ENCODE measurements around a stretch of chr9.

GRCh38 chr9:128883387-128883627 lies 1.4 kb downstream of the LRRC8A start:
- RRBS, 2 experiments: no CpG with 5 or more reads among the region's 1 CpG

DNA sequence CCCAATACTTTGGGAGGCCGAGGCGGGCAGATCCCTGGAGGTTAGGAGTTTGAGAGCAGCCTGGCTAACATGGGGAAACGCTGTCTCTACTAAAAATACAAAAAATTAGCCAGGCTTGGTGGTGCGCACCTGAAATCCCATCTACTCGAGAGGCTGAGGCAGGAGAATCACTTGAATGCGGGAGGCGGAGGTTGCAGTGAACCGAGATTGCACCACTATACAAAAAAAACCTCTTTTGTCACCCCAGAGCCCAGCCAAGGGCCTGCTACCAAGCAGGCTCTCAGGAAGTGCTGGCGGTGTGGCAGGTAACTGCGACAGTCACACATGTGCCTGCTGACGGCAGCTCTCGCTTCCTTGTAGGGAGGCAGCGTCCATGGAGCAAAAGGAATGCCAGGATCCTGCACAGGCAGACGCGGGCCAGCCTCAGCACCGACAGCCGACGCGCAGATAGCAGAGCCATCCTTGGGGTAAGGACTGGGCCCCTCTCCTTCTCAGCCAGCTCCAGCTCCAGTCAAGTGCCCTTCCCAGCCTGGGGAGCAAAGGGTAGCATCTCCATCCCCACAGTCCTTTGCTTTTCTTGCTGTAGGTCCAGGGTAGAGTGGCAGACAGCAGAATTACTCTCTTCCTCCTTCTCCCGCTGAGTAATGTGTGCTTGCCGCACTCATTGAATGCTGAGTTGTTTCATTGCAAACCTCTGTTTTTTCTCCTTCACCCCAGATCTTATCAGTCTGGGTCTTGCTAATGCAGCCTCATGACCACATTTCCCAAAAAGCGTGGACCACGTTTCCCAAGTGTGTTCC lies 3.9 kb downstream of the LRRC8A start:
- RRBS, 2 experiments: no CpG with 5 or more reads among the region's 23 CpGs

GRCh38 chr9:128898585-128899321 lies 16.8 kb downstream of the LRRC8A start:
- RRBS, 2 experiments: no CpG with 5 or more reads among the region's 13 CpGs

DNA sequence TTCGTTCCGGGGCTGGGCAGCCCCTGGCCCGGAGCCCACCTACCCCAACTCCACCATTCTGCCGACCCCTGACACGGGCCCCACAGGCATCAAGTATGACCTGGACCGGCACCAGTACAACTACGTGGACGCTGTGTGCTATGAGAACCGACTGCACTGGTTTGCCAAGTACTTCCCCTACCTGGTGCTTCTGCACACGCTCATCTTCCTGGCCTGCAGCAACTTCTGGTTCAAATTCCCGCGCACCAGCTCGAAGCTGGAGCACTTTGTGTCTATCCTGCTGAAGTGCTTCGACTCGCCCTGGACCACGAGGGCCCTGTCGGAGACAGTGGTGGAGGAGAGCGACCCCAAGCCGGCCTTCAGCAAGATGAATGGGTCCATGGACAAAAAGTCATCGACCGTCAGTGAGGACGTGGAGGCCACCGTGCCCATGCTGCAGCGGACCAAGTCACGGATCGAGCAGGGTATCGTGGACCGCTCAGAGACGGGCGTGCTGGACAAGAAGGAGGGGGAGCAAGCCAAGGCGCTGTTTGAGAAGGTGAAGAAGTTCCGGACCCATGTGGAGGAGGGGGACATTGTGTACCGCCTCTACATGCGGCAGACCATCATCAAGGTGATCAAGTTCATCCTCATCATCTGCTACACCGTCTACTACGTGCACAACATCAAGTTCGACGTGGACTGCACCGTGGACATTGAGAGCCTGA lies 13.3 kb upstream of the PHYHD1 start:
- RRBS, 2 experiments: 92 to 95% methylated on average over 4 of the region's 39 CpGs

DNA sequence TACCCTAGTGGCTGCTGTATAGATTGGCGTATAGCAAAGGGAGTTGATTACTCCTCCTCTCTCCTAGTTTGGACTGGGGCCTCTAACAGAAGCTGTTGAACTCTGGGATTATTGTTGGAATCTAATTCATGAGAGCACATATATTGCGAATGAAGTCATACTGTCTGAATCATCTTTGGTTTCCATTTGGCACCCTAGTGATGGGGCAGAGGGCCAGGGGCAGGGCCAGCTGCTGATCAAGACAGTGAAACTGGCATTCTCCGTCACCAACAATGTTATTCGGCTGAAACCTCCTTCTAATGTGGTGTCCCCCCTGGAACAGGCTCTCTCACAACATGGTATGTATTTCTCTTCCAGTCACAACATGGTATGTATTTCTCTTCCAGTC lies 40.3 kb downstream of the SH3GLB2 start:
- RRBS, 2 experiments: no CpG with 5 or more reads among the region's 4 CpGs

- RRBS, 2 experiments: 83% methylated on average over 1 of the region's 10 CpGs; no CpG with 5 or more reads in 1 of the 2 experiments
Measured at GRCh38 chr9:129014525-129015052, 13.5 kb downstream of the SH3GLB2 start.

DNA sequence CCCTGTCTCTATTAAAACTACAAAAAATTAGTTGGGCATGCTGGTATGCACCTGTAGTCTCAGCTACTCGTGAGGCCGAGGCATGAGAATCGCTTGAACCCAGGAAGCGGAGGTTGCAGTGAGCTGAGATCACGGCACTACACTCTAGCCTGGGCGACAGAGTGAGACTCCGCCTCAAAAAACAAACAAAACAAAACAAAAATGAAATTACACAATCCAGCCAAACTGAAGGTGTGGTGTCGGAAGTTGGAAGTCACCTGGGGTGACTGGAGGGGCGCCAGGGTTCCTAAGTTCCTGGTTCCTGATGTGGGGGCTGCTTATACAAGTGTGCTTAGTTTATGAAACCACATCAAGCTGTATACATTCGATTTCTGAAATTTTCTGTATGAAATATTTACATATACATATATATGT lies 3.7 kb upstream of the DOLPP1 start:
- RRBS, 2 experiments: no CpG with 5 or more reads among the region's 10 CpGs

DNA sequence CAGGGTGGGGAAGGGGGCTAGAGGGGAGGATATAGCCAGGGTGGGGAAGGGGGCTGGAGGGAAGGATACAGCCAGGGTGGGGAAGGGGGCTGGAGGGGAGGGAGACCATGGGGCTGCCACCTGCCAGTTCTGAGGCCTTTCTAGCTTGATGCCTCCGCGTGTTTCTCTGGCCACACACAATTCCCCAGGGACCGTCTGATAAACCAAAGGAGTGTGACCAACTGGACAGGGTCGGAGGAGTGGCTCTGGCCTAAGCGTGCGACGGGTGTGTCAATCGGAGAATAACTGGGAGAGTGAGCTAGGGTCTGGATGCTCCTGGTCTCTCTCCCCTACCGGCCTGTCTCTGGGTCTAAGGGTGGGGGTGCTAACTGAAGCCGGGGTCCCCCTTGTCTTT lies 734 bp downstream of the CRAT start:
- RRBS, 2 experiments: no CpG with 5 or more reads among the region's 10 CpGs

DNA sequence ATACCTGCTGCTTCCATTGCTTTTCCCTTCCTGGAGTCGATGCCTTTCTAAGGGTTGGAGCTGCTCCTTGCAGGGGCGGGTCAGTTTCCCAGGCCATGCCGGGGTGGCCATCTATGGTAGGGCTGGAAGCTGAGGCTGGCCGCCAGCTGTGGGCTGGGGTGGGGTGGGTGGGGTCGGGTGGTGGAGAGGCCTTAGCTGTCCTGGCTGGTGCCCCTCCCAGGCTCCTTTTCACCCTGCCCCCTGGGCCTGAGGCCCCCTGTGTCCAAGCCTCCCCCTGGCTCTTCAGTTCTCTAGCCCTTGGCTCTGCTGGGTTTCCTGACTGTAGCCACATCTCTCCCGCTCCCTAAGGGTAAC lies 30.3 kb downstream of the IER5L start:
- RRBS, 2 experiments: no CpG with 5 or more reads among the region's 6 CpGs

DNA sequence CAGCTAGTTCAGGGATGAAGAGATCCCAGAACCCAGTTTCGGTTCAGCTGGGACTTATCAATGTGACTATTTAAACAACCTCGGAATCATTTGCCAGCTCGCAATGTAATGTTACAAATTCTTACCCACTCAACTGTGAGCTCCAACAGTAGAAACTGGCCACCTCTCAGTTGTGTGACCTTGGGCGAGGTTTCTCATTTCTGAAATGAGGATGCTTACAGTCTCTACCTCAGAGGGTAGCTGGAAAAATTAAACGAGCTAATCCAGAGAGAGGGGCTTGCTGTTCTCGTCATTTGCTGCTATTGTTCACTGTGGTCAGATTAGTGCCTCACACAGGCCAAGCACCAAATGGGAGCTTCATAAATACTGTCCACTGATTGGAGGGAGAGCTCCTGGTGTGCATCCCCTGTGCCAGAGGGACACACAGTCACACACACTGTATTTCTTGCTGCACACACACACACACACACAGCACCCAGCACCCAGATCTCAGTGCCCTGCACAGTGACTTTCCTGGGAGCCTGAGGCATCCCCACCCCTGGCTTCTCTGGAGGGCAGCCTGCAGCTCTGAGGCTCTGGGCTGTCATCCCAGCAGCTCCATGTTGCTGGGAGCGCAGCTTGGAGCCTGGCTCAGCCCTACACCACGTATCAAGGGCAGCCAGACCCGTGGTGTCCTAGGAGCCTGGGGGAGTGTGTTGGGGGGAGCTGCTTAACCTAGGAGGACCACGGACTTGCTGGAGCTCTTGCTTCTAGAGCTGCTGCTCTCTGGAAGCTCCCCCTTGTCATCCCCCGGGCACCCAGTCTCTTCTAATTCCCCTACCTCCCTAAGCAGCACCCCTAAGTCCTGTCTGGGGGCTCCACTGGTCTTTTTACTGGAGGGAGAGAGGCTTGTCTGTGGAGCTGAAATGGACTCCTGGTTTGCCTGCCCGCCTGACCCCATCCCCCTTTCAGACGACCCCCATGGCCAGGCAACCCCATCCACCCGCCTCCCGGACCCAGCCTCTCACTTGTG lies 5.4 kb downstream of the IER5L start:
- RRBS, 2 experiments: no CpG with 5 or more reads among the region's 15 CpGs

DNA sequence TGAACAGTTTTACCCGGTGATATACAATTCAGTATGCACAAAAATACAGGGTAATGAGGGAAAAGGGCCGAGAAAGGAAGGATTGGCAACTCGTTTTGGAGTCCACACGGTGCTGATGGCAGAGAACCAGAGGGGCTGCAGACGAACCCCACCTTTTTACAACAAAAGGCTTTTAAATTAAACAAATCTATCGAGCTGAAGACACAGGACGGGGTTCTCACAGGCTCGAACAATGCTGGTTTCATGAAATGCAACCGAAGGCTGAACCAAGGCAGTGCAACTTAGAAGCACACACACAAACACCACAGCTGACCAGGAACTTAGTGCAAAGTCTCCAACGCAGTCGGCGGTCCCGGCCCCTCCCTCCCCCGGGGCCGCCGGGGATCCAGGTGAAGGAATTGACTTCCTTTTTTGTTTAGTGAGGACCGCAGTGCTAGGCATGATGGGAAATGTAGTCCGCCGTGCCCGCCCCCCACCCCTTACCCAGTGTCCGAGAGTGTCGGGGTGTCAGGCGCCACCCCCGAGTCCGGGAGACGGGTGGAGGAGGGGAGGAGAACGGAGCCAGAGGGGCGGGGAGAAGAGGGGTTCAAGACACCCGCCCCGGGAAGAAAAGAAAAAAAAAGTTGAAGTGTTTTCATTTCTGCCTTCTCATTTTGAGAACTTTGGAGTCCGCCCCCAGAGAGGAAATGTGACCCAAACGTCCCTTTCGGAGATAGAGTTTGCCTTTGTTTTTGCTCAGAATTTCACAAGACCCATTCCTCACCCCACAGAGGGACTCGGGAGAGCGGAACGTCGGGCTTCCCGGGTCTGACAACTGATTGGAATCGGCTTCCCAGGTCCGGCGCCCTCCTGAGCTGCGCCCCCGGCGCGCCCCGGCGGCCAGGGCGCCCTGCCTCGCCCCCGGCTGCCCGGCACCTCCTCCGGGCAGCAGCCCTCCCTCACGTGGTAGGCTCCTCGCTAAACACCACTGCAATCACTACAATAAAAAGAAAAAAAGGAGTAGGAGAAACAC lies 2.2 kb downstream of the IER5L start:
- RRBS, 2 experiments: 1 to 3% methylated on average over 6 of the region's 54 CpGs

- RRBS, 2 experiments: no CpG with 5 or more reads among the region's 8 CpGs
Measured at GRCh38 chr9:129206879-129207390, 28.9 kb upstream of the IER5L start.

GRCh38 chr9:129235701-129236524 lies 57.9 kb upstream of the IER5L start:
- RRBS, 2 experiments: no CpG with 5 or more reads among the region's 16 CpGs

DNA sequence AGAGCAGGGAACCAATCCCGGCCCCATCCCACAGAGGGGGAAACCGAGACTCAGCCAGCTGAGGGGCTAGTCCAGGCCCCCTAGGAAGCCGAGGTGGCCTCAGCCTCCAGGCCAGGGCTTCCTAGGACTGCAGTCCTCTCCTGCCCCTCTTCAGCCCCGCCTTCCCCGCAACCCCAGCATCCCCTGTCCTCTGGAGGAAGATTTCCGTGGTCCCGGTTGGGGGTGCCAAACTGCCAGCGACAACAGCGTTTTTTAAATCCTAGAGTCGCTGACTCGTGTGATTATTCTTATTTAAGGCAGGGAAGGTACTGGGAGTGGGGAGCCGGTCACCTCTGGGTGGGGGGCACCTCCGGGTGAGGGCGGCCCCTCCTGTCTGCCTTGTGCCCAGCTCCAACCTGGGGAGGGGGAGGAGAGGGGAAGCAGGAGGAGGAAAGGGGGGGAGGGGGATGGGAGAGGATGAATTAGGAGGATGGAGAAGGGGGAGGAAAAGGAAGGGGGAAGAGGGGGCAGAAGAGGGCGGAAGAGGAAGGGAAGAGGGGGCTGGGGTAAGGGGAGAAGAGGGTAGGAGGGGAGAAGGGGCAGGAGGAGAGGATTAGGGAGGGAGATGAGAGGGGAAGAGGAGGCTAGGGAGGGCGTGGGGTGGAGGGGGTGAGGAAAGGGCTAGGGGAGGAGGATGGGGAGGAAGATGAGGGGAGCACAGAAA lies 173.1 kb upstream of the IER5L start:
- RRBS, 2 experiments: 77 to 85% methylated on average over 4 of the region's 16 CpGs

GRCh38 chr9:129382939-129383493 lies 205.0 kb upstream of the IER5L start:
- RRBS, 2 experiments: 2% methylated on average over 12 of the region's 21 CpGs

DNA sequence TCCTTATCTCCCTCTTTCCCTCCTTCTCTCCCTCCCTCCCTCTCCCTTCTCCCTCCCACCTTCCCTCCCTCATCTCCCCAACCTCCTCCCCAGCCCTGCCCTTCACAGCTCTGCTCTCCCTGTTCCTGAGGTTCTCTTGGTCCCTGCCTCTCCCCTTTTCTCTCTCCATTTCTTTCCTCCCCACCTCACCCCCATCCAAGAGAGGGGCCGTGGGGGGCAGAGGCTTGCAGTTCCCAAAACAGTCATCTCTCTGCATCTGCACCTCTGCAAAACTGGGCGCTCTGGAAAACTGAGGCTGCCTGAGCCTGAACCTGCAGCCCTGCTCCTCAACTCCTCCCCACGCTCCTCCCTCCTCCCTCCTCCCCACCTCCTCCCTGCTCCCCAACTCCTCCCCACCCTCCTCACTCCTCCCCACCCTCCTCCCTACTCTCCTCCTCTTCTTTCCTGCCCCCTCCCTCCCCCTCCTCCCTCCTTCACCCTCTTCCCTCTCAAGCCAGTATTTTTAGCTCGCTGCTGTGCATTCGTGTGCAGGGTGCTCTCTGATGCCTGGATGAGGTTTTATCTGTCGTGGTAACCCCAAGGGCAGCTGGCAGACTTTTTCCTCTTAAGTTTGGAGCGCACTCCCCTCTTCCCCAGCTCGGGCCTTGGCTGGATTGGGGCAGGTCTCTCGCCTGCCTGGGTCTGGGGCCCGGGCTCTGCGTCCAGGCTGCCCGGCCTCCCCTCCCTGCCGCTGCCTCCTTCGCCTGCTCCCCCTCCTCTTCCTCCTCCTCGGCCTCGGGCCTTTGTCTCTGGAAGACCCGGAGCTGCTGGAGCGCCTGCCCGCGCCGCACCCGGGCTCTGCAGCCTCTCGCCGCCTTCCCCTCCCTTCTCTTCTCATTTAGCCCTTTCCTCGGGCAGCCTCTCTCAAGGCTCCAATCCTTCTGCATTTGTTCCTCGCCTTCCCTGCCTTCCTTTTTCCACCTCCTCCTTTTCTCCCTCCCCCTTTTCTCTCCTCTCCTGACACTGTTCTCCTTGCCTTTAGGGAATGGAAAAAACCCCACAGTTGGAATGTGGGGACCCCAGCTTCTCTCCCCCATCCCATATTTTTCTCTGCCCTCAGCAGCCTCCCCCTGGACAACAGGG lies 218.8 kb downstream of the C9orf50 start:
- RRBS, 2 experiments: 58 to 65% methylated on average over 6 of the region's 26 CpGs

DNA sequence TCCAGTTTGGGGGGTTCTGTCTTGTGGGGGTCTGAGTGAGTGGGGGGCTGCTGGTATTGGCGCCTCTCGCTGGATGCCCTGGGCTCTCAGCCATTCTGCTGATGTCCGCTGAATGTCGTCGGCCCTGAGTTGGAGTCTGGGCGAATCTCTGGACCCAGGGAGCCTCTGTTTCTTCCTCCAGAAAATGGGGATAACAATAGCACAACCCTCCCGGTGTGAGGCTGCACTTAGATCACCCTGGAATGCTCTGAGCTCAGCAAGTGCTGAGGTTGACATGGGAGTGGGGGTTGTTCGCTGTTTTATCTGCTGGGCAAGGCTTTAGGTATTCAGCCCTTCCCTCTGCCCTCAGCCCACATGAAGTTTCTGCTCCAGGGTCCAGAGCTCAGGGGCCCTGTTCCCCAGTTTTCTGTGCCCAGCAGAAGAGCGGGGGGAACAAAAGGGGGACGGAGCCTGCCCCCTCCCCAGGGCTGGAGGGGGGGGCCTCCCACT lies 215.9 kb downstream of the C9orf50 start:
- RRBS, 2 experiments: no CpG with 5 or more reads among the region's 10 CpGs

DNA sequence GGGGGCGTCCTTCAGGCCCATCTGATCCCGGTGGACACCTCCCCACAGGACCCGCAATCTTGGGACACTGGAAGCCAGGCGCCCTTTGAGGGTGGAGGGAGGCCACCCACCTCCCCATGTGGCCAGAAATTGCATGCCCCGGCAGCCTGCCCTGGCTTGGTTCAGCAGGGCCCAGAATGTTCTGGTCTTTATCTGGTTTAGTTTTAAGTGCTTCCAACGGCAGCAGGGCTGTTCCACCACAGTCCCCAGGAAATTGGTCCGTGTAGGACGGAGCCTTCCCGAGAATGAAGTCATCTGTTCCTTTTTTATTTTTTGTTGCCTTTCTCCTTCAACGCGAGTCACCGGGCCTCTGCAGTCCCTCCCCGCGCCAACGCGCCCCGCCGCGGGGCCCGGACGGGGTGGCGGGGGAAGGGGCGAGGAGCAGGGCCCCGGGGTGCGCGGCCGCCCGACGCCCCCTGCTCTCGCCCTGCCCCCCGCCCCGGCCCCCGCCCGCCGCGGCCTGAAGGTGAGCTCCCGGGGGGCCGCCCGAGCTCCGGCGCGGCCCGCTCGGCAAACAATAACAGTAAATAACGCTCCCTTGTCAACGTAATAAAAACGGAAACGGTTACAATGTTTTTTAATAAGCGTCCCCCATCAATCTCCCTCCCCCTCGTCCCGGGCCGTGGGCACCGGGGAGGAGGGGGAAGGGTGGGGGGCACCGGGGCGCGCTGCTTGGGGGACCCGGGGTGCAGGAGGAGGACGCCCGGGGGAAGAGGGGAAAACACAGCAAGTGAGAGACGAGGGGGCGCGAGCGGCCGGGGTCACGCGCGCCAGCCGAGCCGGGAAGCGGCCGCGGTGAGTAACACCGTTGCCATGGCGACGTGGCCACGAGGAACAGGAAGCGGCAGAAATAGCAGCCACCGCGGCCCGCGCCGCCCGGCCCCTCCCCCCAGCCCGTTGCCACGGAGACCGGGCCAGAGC lies 207.7 kb downstream of the C9orf50 start:
- RRBS, 2 experiments: 7 to 8% methylated on average over 40 of the region's 86 CpGs

DNA sequence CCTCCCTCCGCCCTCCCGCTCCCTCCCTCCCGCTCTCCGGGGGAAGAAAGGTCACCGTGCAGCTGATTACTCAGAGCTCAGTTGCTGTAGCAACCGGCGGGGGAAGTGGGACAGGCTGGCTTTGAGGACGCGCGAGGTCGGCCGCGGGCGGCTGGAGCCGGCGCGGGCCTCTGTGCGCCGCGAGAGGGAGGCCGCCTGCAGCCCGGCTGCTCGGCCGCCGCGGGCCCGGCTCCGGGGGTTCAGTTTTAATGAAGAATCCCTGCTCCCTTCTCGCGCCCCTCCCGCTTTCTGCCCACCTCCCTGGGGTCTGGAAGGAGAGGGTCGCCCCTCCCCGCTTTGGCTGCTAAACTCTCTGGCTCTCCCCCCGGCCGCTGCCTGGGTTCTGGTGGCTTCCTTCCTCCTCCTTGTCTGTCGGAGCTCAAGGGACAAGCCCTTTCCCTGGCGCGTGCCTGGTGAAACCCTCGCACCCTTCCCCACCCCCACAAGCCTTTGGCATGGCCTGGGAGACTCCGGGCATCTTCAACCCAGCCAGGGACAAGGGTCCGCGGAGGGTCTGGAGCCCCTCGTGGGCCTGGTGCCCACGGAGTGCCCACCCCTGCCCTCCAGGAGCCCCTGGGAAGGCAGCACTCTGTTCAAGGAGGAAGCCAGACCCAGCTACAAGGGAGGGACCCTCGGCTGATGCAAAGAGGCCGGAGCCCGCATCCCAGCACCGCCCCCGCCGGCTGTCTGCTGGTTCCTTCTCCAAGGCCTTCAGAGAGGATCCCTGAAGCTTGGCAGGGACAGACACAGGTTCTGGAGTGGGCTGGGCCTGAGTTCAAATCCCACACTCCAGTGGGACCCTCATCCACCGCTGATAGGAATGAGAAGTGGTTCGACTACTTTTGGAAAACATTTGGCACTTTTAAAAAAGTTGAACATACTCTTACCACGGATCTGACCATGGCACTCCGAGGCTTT lies 160.2 kb downstream of the C9orf50 start:
- RRBS, 2 experiments: under 1% methylated on average over 19 of the region's 54 CpGs

GRCh38 chr9:129500585-129501699 lies 120.0 kb downstream of the C9orf50 start:
- RRBS, 2 experiments: 88 to 100% methylated on average over 3 of the region's 17 CpGs

All from LNCaP clone FGC (cell line).